Renal cortical epithelial cell (primary cell): ENCODE measurements around a stretch of chr7.

DNA sequence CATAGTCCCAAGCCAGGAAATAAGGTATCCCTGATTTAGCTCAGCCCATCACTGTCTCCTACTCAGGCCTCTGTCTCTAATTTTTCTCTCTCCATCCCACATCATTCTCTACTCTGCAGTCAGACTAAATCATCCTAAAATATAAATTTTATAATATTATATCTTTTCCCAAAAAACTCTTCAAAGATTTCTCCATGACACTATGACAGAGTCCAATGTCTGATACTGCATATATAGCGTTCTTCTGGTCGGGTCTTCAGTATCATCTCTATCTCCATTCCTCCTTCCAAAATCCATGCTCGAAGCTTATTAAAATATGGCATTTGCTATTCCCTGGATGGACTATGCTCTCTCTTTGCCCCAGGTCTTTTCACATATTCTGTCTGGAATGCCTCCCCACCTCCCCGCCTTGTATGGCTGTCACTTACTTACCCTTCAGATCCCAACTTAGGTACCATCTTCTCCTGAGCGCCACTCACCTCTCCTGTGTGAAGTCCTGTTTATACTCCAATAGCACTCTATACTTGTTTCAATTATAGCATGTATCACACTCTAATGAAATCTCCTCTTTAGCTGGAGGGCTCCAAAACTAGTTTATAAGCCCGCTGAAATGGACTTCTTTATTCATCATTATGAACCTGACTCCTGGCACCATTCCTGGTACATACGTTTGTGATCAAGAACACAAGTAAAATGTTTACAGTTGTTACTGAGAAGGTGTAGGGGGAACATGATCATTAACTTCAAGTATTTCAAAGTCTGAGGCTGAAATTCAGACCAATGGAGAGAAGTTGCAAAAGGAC lies 82.1 kb downstream of the RAPGEF5 start:
- RRBS: no CpG with 5 or more reads among the region's 7 CpGs

GRCh38 chr7:22301944-22302269 lies 55.0 kb downstream of the RAPGEF5 start:
- RRBS: no CpG with 5 or more reads among the region's 6 CpGs

DNA sequence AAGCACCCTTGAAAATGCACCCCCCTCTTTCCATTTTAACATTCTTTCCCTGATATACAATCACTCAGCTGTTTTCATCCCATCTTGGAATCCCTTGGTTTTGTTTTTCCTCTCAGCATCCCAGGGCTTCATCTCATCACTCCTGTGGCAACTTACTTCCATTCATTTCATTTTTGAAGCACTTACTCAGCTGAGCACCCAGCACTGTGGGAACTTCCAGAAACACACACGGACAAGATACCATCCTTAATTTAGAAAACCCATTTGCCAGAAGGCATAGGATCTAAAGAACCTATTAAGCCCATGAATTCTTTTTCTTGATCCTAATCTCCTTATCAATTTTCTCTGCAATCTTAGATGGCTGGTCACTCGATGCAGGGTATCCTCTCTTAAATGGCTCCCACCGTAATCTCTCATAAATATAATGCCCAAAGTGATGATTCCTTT lies 36.4 kb downstream of the RAPGEF5 start:
- RRBS: no CpG with 5 or more reads among the region's 3 CpGs

DNA sequence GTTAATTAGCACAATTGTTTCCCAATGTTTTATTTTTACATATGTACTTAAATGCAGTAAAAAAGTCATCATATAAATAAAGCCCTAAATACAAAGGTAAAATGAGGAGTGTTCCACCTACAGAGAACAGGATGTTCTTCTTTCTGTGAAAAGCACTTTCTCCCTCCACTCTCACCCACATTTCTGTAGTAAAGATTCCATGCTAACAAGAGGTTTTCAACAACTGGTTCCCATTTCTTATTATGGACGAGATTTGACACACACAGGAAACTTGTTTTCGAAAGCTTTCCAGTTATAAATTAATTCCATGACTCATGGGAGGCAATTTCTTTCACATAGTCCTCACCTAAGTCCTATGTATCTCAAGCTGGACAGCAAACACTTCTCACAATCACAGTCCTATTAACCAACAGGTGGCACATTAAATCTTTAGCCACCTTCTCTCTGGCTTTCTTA lies 24.6 kb downstream of the RAPGEF5 start:
- RRBS: no CpG with 5 or more reads among the region's 2 CpGs

DNA sequence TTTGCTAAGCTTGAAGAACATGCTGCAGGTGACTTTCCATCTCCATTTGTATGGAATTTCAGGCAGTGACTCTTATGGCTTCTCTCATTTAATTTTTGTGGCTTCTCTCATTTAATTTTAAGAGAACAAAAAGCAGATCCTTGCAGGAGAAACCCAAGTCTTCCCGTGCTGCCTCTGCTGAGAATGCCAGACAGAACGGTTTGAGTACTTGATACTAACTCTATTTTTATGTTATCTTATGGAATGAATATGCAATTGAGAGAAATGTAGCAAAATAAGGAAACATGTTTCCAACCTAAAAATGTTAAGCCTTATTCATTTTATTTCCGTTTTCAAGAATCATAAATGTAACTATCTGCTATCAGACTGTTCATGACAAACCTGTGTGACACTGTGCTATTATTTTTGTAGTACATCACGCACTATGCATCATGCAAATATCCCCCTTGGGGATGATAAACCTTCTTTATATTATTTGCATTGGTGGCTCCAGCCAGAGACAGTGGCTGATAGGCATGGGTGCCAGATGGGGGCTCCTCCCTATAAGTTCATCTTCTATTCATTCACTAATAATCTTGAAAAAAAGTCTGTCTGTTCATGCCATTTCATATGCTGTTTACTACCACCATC lies 6.9 kb upstream of the RAPGEF5 start:
- RRBS: no CpG with 5 or more reads among the region's 4 CpGs

- RRBS: no CpG with 5 or more reads among the region's 8 CpGs
Measured at GRCh38 chr7:22589338-22589904, 89.4 kb upstream of the STEAP1B start.

- RRBS: no CpG with 5 or more reads among the region's 10 CpGs
Measured at GRCh38 chr7:22709764-22710619, 17.0 kb upstream of the IL6 start.

GRCh38 chr7:22728112-22728340 lies 1.0 kb downstream of the IL6 start:
- RRBS: no CpG with 5 or more reads among the region's 2 CpGs

GRCh38 chr7:22731127-22731627 lies 4.2 kb downstream of the IL6 start:
- RRBS: no CpG with 5 or more reads among the region's 4 CpGs

- RRBS: no CpG with 5 or more reads among the region's 65 CpGs
Measured at GRCh38 chr7:22853920-22854616, 31.4 kb upstream of the TOMM7 start.

DNA sequence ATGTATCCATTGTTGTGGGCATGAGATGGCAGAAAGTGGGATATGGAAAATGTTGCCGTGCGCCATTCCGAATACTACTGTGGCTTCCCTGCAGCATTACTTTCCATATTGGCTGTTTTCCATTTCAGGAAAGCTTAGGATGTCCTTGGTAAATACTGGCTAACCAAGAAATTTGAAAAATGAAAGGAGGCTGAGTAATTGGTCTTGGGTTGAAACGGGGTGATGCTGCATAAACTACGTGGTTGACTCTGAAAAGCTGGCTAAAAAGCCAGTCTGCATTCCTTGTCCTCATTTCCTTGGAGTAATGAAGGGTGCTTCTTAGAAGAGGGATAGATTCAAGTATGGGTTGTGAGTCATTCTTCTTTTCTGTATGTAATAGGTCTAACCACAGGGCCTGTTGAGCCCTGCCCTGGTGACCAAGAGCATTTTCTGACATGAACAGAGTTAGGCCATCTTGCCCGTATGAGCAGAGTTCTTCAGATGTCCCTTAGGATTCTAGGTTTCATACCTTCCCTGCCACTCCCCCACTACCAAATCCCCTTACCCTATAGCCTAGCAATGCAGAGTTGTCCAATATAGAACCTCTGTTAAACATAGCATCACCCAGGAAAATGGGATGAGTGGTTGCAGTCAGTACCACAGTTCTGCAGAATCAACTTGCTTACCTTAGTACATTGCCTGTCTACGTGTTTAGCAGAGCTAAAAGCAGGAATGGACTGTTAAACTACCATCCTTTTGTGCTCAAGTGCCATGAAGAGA lies 36.4 kb upstream of the TOMM7 start:
- RRBS: no CpG with 5 or more reads among the region's 7 CpGs

DNA sequence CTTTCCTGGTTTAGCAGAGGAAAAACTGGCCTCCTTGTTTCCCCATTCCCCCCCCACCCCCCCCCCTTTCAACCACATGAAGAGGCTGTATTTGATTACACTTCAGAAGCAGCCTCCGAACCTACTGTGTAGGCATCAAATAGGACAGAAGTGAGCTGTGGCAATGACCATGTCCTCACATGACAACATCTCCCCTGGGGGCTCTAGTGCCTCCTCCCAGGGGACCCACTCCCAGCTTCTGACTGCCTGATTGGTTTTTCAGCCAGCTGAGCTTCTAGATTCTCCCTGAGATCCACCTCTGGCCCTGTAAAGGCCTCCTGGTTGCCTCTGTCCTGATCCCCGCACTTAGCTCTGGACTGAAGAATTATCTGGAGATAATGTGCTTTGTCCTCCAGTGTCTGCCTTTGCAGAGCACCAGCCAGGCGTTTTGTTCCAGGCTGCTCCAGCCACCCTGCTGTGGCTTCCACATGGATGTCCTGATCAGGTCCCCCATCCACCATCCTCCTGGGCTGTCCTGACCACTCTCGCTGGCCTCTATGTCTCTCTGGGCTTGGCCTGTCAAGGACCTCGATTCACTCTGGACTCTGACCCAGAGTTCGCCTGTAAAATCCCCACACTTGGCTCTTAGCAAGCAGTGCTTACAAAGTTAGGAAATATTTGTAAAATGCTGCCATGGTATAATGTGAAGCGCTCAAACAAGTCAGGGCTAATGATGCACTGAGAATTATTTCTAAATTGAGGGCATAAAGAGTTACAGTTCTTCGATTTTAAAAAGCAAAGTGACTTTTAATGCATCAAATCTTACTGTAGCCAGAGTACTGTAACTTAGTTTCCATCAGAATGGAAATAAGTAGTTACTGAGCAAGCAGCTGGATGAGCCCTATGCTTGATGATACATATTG lies 42.5 kb upstream of the TOMM7 start:
- RRBS: no CpG with 5 or more reads among the region's 8 CpGs

GRCh38 chr7:23349337-23349957 lies 50.3 kb downstream of the MALSU1 start:
- RRBS: no CpG with 5 or more reads among the region's 7 CpGs

- RRBS: 5% methylated on average over 14 of the region's 20 CpGs
Measured at GRCh38 chr7:23469687-23469859, 718 bp downstream of the IGF2BP3 start.

- RRBS: no CpG with 5 or more reads among the region's 4 CpGs
Measured at GRCh38 chr7:23539560-23540071, 7.8 kb upstream of the TRA2A start.

DNA sequence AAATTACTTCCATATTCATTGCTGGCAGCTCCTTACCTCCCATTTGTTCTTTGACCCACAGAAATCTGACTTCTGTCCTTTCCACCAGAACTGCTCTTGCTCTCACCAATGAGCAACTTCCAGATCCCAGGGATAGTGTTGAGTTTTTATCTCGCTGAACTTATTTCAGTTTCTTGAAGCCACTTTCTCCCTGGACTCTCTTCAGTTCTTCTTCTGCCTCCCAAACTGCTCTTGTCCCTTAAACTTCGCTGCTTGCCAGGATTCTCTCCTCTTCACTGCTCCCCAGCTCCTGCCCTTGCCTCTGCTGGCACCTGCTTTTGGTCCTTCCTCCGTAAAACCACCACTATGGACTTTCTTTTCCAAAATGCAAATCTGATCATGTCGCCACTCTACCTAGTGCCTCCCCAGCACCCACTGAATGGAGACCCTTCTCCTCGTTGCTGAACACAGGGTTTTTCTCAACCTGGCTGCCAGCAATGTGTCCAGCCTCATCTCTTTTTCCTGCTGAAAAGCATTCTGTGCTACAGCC lies 92.8 kb upstream of the PALS2 start:
- RRBS: no CpG with 5 or more reads among the region's 5 CpGs

DNA sequence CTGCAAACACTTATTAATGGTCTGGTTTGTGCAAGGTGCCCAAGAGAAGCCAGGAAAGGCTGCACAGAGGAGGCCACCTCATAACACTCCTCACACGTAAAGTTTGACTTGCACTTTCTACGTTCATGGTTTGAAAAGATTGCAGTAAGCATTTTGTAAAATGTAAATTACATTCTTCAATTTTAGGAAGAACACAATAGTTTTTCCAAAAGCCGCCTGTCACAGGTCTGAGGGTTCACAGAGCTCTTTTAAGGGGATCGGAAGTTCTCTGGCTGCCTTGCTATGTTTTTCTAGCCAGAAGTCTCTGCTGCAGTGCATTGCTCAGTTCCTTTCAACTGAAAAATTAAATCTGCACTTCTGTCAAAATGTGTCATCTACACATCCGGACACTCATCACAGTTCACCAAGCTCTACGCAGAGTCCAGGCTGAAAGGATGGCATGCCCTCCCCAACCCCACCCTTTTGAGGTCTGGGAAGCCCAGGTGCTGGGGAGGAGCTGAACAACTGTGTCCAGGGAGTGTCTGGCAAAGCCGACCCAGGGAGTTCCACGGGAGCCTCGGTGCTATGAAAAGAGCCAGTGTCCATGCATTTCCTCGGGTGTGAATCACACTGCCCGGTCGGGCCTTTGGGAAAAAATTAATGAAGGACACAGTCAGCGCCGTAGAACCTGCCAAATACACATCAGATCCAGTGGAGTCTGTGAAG lies 957 bp upstream of the PALS2 start:
- RRBS: no CpG with 5 or more reads among the region's 14 CpGs

DNA sequence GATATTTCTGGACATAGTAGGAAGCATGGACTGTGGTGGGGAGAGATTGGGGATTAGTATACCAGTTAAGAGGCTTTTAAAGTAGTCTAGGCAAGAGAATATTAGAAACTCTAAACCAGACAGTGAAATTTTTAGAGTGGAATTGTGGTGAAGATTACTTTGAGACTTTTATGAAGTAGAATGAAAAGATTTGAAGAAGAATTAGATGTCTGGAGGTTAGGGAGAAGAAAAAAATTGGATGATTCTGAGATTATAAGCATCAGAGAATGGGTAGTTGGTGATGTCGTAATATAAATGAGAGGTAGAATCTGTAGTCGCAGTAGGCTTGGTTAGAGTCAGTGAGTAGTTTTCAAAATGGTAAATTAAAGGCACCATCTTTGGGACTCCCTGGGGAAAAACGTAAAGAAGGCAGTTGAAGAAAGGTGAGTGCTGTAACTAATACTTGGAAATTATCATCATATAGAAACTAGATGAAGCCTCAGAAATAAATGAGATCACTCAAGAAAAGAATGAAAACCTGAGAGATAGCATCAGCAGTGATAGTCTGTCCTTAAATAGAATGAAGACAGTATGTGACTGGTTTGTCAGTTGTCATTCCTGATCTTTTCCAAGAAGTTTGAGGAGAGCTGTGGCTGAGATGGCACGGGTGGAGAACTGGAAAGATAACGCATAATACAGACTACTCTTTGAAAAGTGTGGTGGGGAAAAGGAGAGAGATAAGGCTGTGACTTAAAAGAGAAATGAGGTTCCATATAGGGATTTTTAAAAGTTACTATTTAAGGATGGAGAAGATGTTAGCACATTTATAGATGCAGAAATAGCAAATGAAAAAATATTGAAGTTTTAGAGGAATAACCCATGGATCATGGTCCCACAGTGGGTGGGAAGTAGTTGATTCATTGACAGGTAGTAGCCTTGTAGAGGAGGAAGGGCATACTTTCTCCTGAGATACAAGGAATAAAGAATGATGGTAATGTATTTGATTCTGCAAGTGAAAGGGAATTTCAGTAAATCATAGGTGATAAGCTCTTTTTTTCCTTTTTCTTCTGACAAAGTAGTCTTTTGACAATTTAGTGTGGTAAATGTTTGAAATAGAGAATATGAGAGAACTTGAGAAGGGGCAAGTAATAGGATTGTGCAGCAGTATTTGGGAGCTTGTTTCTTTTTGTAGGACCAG lies 23.9 kb downstream of the PALS2 start:
- RRBS: no CpG with 5 or more reads among the region's 5 CpGs

DNA sequence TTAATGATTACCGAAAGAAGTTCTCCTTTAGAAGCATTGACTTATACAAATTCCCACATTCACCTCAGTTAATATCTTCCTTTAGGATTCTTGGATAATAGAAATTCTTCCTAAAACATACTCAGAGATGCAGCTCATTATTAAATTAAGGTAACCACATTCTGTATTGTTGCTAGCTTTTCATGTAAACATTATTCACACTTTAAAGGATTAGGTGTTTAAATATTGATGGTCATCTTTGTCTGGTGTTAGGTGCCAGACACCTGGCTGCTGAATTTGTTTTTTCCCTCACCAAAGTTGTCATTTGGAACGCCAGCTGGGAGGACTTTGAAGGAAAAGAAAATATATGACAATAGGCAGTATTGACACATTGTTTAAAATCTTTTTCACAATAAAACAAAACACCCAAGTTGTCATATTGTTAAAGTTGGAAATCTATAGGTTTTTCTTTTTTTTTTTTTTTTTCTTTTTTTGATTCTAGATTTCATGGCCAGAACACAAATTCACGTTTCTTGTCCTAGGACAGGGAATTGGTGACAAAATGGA lies 68.1 kb downstream of the GSDME start:
- RRBS: no CpG with 5 or more reads among the region's 3 CpGs